Thoracic aorta (tissue), 1 donor: ENCODE measurements around a stretch of chr15.

DNA sequence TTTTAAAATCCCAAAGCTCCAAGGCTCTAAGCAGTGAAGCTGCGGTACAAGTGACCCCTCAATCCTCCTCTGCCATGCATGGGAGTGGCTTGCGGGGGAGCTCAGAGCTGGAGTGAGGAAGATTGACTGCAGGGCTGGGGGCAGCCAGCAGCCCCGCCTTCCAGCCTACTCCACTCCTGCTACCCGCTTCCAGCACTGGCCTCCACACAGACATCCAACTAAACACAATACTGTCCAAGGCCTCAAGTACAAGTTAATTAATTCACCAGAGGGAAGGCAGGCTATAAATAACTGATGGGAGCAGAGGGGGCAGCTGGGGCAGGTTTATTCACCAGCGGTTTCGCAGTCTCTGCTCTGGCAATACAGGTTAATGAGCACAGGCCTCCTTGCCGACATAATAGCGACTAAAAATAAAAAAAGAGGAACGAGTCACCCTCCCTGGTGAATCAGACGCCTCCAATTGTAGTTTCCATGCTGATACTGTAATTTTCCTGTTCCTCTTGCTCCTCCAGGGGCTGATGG lies 166.3 kb upstream of the TLE3 start:
- RAMPAGE, long total RNA = no peak

DNA sequence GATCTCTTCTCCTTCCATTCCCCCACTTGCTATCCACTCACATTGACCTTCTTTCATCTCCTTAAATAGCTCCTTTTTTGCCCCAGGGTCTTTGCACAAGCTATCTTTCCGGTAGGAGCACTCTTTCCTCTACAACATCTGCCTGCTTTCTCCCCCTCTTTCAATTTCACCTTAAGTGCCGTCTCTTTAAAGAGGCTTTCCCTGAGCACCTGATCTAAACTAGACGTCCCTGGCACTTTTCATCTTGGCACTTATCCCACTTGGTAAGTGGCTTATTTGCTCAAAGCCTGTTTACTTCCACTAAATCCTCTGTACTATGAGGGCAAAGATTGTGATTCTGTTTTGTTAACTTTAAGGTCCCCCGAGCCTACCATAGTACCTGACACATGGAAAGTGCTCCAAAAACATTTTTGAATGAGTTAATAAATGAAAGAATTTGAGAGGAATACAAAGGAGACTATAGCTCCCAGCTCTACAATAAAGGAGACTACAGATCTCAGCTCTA lies 323.4 kb upstream of the TLE3 start:
- RAMPAGE, long total RNA = no peak

DNA sequence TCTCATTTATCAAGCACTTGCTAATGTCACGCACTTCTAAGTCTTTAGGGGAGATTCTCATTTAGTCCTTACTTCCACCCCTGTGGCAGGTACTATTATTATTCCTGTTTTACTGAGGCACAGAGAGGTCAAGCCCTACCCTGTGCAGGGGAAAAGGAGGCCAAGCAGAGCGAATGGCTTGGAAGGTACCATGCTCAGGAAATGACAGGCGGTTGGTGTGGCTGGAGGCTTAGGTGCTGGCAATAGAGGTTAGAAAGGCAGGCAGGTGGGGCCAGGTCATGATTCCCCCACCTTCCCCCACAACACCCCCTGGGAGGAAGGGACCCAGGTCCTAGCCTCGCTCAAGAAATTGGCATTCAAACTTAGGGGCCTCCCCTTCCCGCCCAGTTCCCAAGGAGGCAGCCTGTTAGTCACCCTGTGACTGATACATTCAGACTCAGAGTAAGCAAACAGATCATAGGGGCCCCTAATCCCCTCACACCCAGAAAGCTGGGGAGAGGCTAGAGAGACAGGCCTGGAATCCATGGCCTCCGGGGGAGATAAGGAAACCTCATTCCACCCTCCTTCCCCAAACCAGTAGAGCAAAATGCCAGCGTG lies 268.7 kb downstream of the UACA start:
- RAMPAGE, long total RNA = no peak

DNA sequence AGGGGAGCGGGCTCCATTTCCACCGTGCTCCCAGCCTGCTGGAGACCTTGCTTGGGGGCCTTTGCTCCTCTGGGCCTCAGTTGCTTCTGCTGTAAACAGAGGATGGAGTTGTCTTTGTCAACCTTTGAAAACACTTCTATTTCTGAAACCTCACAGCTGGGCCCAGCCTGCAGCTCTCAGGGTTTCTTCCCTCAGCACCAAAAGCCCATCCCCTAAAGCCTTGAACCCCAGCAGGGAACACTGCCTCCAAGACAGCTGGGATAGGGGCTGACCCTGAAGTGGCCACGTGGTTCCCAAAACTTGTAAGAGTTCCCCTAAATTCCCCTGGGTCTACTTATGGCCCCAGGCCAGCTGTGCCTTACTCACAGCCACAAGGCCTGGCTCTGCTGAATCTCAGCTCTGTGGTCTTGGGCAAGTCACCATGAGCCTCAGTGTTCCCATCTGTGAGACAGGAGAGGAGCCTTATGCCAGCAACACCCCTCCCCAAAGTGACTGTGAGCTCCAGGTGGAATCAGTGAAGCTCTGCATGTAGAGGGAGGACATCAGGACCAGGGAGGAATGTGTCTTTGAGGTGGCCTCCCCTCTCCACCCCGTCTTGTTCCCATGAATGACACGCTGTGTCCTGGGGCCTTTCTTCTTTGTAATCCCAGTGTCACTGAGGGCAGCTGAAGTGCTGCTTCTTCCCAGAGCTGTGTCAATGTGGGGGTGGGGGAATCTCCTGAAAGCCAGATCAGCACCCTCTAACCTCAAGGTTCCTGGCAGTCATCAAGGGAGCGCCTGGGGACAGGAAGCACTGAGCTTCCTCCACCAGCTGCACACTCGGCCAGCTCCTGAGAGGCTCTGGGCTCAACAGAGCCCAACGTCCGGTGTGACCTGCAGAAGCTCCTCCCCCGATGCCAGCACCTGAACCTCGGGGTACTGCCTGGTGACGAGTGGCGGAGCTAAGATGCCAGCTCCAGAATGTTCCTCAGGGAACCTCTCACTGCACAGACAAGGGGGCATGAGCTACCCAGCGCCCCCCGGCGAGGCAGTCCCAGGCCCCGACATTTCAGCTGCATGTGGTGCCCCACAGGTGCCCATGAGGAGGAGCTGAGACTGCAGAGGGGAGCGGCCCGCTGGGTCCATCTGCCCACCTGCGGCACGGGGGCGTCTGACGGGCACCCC lies 258.9 kb downstream of the UACA start:
- RAMPAGE, long total RNA = no peak

GRCh38 chr15:70715870-70716534 lies 47.4 kb downstream of the UACA start:
- RAMPAGE, long total RNA = no peak

GRCh38 chr15:70748143-70748648 lies 15.2 kb downstream of the UACA start:
- RAMPAGE, long total RNA = no peak

DNA sequence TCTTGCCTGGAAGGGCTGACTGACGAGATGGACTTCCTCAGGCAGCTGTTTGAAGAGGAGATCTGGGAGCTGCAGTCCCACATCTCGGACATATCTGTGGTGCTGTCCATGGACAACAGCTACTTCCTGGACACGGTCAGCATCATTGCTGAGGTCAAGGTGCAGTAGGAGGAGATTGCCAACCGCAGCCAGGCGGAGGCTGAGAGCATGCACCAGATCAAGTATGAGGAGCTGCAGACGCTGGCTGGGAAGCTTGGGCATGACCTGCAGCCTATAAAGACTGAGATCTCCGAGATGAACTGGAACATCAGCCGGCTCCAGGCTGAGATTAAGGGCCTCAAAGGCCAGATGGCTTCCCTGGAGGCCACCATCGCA lies 5.4 kb upstream of the LARP6 start:
- RAMPAGE, long total RNA = no peak

DNA sequence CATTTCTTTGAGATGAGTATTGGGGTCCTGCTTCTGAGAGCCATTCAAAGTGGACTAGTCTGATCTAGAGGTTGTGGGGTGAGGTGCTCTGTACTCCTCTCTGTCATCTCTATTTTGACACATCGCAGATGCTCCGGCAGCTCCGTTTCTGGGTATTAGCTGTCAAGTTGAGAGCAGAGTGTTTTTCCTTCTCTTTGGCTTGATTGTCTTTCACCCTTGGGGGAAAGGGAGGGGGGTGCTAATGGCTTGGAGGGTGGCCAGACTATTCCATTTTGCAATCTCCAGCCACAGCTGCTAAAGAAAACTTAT lies 13.8 kb upstream of the LARP6 start:
- RAMPAGE, long total RNA = no peak

GRCh38 chr15:70936450-70936717 lies 43.8 kb downstream of the LRRC49 start:
- RAMPAGE, long total RNA = no peak

- RAMPAGE, long total RNA = no peak
These were observed 302.2 kb upstream of the NR2E3 start for GRCh38 chr15:71508004-71508668.

GRCh38 chr15:71549543-71550282 lies 260.6 kb upstream of the NR2E3 start:
- RAMPAGE, long total RNA = no peak

DNA sequence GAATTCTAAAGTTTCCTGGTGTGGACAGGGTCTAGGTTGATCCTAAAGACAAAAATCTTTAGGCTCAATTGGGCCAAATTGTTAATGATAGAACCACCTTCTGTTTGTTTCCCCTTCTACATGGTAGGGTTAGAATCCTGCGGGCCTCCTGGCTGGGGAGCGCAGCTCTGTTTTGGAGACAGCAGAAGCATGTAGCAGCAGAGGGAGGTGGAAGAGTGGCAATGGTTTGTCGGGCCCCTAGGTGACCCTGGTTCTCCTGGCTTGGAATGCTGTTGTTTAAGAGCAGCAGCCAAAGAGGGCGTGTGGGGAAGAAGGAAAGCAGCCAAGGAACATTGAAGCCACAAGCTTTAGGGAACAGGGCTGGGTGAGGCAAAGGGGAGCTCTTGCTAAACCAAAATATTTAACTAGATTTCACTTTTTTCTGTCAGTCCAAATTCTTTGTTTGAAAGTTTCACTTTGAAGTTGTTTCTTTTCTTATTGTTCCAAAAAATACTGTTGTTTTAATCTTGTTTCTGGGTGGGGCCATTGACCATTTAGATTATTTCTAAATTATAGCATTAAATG lies 213.7 kb upstream of the NR2E3 start:
- RAMPAGE, long total RNA = no peak

GRCh38 chr15:71781337-71782165 lies 28.8 kb upstream of the NR2E3 start:
- RAMPAGE, long total RNA = no peak

- RAMPAGE, long total RNA = start-site peak on the minus strand at chr15:72082573-72082613, 8 reads
These were observed 35.7 kb downstream of the MYO9A start for GRCh38 chr15:72082070-72082735.

DNA sequence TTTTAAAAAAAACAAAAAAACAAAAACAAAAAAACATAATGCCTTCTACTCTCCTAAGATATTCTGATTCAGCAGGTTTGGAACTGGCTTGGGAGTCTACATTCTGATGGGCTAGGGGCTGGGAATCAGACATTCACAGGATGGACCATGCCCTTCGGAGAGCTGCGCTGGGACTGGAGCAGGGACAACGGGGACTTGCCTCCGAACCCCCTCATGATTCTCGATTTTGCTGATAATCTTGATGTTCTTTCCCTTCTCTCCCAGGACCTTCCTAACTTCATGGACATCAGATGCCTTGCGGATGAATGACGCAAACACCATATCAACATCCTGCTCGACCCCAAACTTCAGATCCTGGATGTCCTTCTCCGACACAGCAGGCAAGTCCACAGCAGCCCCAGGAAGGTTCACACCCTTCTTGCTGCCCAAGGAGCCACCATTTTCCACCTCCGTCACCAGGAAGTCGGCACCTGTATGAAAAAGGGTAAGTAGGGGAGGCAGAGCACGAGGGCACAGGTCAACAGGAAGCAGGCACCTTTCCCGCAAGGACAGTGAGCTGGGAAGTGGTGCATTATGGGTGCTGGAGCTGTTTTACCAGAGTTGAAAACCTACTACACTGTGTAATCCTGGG lies 10.9 kb upstream of the GRAMD2A start:
- RAMPAGE, long total RNA = start-site peak on the minus strand centred at position 415 of the sequence, 90 bp wide, 330 reads

DNA sequence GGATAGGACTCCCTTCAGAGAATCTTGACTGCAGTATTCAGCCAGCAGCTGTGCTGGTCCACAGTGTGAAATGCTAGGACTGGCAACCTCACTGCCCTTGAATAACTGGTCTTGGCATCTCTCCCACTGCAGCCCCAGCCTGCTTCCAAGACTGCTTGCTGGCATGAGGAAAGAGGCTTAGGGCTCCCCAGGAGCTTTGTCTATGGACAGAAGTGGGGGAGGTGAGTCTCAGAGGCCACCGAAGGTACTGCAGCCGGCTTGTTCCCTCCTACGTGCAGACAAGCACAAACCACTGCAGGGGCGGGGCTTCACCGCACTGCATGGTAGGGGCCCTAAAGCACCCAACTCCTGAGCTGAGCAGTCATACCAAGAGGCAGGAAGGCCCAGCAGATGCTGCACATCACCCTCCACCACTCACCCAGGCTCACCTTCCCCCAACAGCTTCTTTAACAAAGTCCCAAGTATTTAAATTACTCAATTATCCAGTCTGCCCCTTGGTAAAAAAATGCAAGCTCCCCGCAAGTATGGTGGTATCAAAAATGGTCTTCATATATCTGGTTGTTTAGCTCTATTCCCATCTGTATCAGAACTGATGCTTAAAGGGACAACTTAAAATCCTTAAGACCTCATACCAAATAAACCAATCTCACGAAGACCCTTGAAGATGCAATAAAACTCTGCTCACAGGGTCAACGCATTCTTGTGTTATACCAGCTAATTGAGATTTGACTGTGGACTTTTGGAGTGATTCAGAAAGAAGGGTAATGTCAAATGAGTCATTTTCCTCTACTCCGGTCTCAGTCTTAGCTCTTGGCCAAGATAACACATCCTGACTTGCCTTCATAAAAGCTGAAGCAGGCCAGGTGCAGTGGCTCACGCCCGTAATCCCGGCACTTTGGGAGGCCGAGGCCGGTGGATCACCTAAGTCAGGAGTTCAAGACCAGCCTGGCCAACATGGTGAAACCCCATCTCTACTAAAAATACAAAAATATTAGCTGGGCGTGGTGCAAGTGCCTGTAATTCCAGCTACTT lies 4.1 kb downstream of the PKM start:
- RAMPAGE, long total RNA = no peak

DNA sequence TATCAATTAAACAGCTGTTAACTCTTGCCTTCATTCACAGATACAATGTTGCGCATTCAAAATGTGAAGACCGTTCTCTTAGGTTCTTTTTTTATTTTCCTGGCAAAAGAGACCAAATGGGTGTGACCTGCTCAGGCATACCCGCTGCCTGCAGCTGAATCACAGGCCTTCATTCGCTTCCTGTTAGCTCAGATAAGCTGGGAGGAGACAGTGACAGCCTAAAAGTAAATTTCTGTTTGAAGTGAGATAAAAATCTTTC lies 1.1 kb upstream of the PKM start:
- RAMPAGE, long total RNA = no peak

DNA sequence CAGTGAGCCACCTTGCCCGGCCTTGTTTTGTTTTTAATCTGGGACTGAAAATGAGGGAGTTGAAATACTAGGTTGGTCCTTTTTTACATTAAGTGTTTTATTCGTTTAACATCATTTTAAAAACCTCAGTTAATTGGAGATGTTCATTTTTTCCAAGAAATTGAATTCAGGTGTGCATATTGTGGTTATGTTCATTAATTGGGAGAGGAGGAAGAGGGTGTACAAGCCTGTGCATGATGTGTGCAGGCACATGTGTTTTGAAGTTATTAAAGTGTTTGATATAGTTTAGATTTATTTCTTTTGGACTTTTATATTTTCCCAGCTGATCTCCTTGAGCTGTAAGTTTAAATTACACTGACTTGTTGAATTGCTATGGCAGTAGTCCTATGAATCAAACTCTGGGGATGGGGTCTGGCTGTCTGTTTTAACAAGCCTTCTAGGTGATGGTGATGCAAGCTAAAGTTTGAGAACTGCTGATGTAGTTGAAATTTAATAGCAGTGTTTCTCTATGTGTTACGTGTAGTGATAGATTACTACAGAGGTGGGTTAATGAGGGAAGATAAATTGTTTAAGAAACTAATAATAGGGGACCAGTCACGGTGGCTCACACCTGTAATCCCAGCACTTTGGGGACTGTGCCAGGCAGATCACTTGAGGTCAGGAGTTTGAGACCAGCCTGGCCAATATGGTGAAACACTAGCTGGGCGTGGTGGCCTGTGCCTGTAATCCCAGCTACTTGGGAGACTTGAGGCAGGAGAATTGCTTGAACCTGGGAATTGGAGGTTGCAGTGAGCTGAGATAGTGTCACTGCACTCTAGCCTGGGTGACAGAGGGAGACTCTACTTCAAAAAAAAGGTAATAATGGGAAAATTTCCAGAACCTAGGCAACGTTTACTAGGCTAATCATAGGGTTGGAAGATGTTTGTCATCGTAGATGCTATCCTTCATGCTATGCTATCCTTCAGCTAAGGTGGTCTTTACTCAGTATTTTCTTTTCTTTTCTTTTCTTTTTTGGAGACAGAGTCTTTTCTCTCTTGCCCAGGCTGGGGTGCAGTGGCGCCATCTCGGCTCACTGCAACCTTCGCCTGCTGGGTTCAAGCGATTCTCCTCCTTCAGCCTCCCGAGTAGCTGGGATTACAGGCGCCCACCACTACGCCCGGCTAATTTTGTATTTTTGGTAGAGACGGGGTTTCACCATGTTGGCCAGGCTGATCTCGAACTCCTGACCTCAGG lies 7.1 kb downstream of the ARIH1 start:
- RAMPAGE, long total RNA = no peak

DNA sequence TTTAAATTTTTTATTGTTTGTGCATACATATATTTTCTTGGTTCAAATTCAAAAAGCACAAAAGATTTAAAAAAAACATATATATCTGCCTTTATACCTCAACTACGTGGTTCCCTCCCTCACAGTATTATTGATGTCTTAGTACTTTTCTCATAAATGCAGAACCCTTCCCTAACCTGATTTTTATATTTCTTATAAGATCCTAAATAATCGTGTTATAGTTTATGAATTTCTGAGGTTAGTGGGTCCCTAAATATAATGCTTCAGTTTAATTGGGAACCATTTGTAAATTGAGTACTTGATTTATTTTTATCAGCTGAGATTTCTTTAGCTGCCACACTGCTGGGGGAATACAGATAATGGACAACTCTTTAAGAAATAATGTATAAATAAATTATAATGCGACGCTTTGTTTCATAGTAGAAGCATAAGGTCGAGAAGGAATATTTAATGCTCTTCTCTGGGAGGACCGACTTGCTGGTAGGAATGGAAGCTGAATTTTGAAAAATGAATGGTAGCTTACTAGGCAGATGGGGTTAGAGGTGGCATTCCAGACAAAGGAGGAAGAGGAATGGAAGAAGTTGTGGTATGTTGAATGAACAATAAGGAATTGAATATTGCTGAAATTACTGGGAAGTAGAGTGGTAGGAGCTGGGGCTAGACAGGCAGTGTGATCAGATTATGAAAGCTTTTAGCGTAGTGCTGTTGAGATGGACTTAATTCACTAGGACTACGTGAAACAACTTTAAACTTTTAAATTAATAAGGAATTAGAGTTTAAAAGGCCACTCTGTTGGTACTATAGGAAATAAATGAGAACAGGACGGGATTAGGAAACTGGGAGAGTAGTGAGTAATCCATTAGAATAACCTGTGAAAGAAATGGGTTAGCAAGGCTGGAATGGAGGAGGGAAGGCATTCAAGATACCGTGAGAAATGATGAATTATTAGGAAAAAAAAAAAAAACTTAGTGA lies 20.0 kb downstream of the ARIH1 start:
- RAMPAGE, long total RNA = no peak

- RAMPAGE, long total RNA = no peak
These were observed 52.4 kb downstream of the ARIH1 start for GRCh38 chr15:72526526-72526962.